Kidney (tissue), 2 donors: ENCODE measurements around the genes ZBTB34 and ANGPTL2.

GRCh38 chr9:124692311-124692831 is 78.7 kb downstream of the NR6A1 start:
- PRO-cap: no peak
- RRBS: no CpG with 5 or more reads among the region's 7 CpGs

GRCh38 chr9:124852066-124852458 is 1.2 kb upstream of the WDR38 start:
- PRO-cap: no peak
- RRBS: no CpG with 5 or more reads among the region's 6 CpGs

- PRO-cap: no peak
- RRBS: no CpG with 5 or more reads among the region's 16 CpGs
Observed at GRCh38 chr9:125262179-125262820, 674 bp downstream of the GAPVD1 start.

GRCh38 chr9:125407607-125407949 is 146.0 kb downstream of the GAPVD1 start:
- PRO-cap: no peak
- RRBS: 6% methylated on average over 1 of the region's 12 CpGs

GRCh38 chr9:125424668-125425278 is 163.1 kb downstream of the GAPVD1 start:
- PRO-cap: no peak
- RRBS: no CpG with 5 or more reads among the region's 17 CpGs

DNA sequence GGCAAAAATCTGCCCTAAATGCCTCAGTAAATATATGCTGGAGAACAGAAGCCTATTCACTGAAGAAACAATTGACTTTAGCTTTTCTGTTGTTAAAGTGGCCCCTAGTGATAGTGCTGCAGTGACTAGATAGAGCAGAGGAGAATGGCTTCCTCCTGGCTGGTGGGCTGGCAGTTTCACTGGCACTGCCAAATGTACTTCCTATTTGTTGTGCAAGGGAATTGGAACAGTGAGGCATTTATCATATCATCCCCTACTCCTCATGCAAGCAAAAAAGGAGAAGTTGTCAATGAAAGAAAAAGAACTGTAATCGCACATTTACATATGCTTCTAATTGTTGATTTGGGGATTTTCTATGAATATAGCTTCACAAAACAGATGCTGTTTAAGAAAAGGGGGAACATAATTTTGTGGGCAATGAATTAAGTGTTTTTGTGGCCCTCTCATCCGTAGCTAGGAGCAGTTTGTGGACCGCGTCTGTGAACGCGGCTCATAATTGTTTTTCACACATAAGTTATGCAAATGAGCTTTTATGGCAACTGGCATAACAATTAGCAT is 12.1 kb downstream of the PBX3 start:
- PRO-cap: no peak
- RRBS: no CpG with 5 or more reads among the region's 6 CpGs

DNA sequence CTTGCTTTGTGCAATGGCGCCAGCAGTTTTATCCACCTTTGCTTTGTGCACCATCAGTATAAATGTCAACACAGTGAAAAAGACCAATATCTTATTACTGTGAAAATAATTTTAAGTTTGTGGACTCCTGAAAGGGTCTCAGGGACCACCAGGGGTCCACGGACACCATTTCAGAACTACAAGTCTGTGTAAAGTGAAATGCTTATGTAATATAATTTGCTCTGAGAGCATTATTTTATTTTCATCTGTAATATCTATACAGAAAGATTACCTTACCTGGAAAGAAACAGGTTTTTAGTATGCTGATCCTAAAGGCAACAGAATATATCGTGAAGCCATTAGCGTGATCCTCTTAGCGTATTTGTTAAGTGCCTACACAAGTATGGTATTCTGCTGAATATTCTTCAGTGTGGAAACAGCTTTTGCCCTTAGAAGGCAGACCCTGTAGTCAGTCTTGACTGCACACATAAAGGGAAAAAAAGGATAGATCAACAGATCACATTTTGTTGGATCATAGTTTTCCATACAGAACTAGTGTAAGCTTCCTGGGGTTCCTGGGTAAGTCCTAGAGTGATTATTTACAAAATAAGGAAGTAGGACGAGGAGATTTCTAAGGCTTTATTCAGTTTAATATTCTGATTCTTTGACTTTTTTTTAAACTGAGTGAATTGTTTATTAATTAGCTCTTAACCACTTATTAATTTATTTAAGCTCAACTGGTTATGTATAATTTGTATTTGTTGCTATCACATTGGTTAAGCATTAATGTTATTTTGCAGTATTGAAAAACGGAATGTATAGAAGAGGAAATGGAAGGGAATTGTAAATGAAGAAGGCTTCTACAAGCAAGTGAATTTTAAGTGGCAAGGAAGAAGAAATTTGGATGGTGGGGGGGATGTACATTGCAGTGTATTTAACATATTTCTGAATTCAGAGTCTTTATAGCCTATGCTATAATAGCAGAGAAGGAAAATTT is 22.3 kb downstream of the PBX3 start:
- PRO-cap: no peak
- RRBS: no CpG with 5 or more reads among the region's 7 CpGs

- PRO-cap: no peak
- RRBS: 67% methylated on average over 1 of the region's 11 CpGs
Observed at GRCh38 chr9:125843221-125844219, 96.3 kb downstream of the PBX3 start.

DNA sequence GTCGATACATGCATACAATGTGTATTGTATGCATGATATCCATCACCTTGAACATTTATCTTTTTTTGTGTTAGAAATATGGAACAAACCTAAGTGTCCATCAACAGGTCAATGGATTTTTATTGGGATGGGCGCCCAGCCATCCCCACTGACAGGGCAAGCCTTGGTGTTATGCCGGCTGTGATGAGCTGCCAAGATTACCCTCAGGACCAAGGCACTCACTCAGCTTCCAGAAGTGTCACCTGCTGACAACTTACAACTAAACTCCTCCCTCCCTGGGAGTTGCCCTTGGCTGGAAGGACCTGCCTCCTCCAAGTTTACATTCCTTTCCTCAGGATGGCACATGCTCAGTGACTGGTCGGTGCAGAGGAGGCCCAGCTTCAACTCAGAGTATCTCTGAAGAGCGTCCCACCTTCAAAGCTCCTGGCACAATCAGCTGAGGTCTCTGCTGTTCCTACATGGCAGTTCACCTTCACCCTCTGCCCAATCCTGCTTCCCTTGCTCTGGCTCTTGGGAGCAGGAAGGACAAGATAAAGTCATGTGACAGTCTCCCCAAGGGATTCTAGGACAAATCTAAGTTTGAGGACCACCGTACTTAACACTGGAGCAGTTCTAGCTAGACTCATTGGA is 52.4 kb upstream of the ZBTB43 start:
- PRO-cap: no peak
- RRBS: no CpG with 5 or more reads among the region's 6 CpGs

GRCh38 chr9:126859965-126860946 is at the start of gene ZBTB34:
Gene ZBTB34, plus strand, starts transcription at chr9:126860639.
- PRO-cap: bidirectional peak, plus-strand start at chr9:126860639, minus-strand start at chr9:126860572
- RRBS: 2% methylated on average over 59 of the region's 99 CpGs

DNA sequence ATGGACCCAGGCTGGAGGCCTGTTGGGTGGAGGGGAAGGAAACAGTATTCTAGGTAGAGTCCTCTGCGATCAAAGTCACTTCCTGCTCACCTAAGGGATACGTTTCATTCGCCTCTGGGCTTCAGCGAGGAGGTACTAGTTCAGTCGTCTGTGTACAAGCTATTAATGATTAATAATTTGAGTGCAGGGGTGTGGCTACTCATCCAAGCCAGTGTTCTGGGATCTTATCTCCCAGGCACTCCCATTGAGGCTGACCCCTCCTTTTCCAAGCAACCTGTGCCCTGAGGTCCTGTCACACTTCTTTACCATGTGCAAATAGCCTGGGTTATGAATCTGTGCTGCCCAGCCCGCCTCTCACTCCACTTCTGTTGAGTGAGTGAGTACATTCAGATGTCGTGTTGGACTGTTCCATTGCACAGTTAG is 25.3 kb downstream of the RALGPS1 start:
- PRO-cap: no peak
- RRBS: no CpG with 5 or more reads among the region's 7 CpGs

- PRO-cap: bidirectional peak, plus-strand start at chr9:127123007, minus-strand start at chr9:127122634
- RRBS: 12% methylated on average over 14 of the region's 37 CpGs
Observed at GRCh38 chr9:127121883-127122866, at the start of gene ANGPTL2. Gene ANGPTL2, minus strand, starts transcription at chr9:127122635.

- PRO-cap: no peak
- RRBS: no CpG with 5 or more reads among the region's 13 CpGs
Observed at GRCh38 chr9:127132931-127133575, 10.6 kb upstream of the ANGPTL2 start.

- PRO-cap: no peak
- RRBS: 46% methylated on average over 2 of the region's 16 CpGs
Observed at GRCh38 chr9:127133576-127134405, 11.4 kb upstream of the ANGPTL2 start.

DNA sequence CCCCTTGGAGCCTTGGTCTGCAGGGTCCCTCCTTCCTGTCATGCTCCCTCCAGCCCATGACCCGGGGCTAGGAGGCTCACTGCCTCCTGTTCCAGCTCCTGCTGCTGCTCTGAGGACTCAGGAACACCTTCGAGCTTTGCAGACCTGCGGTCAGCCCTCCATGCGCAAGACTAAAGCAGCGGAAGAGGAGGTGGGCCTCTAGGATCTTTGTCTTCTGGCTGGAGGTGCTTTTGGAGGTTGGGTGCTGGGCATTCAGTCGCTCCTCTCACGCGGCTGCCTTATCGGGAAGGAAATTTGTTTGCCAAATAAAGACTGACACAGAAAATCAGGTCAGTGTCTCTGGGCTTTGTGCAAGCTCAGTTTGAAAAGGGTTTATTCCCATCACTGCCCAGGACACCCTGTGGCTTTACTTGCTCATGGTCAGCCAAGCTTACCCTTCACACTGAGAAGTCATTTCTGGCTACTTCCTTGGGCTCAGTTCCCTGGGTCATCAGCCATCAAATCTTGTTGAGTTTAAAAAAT is 10.4 kb downstream of the SLC2A8 start:
- PRO-cap: no peak
- RRBS: no CpG with 5 or more reads among the region's 9 CpGs

GRCh38 chr9:127506927-127507521 is 55.7 kb downstream of the LRSAM1 start:
- PRO-cap: no peak
- RRBS: 76% methylated on average over 17 of the region's 32 CpGs

GRCh38 chr9:127517662-127518306 is 51.1 kb downstream of the NIBAN2 start:
- PRO-cap: no peak
- RRBS: no CpG with 5 or more reads among the region's 13 CpGs

DNA sequence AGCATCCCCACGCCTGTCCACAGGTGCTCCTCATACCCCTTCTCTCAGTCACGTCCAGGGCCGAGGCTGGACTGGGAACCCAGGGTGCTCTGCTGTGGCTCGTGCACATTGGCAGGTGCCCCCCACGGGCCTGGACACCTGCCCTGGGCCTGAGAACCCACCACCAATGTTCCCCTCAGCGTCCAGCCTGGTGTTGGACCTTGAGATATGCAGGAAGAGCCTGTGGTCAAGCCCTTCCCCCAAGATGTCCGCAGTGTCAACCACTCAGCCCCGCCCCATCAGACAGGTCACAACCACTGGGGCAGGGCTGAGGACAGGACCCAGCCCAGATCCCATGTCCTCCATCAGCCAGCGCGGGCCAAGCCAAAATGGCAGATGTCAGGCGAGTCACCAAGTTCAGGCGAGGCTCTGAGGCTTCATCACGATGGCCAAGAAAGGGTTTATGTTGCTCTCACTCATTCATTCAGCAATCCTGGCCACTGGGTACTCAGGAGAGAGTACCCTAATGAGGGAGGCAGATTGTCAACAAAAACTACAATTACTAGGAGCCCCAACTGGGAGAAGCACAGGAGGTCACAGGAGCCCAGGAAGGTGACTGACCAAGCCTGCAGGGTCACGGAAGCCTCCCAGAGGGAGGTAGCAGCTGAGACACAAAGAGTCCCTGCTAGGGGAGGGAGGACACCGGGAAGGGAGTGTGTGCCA is 22.4 kb downstream of the NIBAN2 start:
- PRO-cap: no peak
- RRBS: no CpG with 5 or more reads among the region's 15 CpGs

- PRO-cap: unidirectional peak, minus-strand start at chr9:127570102
- RRBS: no CpG with 5 or more reads among the region's 4 CpGs
Observed at GRCh38 chr9:127569881-127570483, 1.1 kb upstream of the NIBAN2 start.

DNA sequence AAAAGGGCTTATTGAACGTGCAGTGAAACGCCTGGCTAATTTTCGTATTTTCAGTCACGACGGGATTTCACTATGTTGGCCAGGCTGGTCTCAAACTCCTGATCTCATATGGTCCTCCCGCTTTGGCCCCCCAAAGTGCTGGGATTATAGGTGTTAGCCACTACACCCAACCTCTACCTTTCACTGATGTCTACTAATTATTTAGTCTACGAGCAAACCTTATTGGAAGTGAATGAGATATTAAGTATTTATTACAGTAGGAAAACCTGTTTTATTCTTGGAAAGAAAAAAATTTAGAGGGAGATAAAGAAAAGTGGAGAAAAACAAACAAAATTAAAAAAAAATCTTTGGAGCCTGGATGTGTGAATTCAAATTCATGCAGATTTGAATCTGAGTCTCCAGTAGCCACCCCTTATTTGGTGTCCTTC is 16.3 kb downstream of the STXBP1 start:
- PRO-cap: no peak
- RRBS: no CpG with 5 or more reads among the region's 7 CpGs